Measurements from ENCODE around the genes TNFSF8 and TNC.

DNA sequence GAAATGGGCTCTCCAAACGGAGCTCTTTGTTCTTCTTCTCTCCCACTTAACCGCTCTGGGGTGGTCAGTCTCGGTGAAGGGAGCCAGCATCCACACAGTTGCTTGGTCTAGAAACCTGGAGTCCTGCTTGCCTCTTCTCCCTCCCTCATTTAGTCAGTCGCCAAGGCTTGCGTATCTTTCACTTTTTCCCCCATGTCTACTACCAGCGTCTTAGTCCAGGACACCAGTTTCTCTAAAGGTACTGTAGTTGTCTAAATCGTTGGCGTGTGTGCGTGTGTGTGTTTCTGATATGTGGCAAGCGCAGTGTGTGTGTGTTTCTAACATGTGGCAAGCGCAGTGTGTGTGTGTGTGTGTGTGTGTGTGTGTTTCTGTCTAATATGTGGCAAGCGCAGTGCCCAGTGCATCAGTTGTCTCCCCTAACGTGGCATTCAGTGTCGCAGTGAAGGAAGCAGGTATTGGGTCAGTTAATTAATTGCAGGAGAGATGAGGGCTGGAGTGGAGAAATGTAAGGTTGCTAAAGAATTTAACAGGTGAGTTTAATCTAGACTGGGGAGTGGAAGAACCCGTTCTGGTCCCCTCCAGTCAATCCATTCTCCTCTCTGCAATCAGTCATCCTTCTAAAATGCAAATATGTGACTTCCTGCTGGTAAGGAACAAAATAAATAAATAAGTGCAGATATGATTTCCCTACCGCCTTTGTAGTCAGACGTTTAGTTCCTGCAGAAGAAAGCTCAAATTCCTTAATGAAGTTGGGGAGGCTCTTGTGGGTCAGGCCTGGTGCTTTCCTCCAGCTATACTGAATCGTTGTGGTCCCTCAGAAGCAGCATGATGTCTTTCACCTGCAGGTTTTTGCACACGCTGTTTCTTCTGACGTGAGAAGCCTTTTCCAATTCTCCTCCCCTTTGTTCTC, 861 bp downstream of the ATP6V1G1 start:
- CAGE, long polyA plus RNA, result no peak
- RRBS, result no CpG with 5 or more reads among the region's 20 CpGs

- CAGE, long polyA plus RNA, result no peak
Measured at GRCh38 chr9:114606851-114607199, 4.3 kb upstream of the TMEM268 start.

- CAGE, long polyA plus RNA, result no peak
- RRBS, result no CpG with 5 or more reads among the region's 11 CpGs
Measured at GRCh38 chr9:114642810-114643567, 14.6 kb downstream of the TEX53 start.

DNA sequence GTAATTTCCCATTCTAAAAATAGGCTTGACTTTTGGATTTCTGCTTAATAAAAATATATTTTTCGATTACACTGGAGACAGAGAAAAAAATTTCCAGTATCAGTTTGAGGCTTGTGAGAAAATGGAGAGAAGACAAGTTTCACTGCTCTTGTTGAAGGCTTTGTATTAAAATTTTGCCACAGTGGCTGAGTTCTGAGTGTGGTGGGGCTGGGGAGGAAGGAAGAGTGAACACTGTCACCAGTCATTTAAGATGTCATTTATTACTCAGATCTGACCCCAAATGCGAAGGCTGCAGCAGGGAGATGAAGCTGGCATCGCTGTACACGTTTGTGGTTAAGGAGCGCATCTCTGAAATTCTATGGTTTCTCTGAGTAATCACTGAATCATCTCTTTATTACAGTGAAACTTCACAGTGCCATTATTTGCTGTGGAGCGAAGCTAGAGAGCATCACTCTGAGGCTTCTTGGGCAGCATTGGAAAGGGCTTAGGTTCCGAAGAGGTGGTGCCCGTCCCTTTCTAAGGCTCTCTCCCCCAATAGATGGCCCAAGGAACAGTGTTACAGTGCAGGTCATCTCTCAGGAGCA, 9.0 kb upstream of the TEX48 start:
- CAGE, long polyA plus RNA, result no peak
- RRBS, result no CpG with 5 or more reads among the region's 8 CpGs

- CAGE, long polyA plus RNA, result no peak
- RRBS, result no CpG with 5 or more reads among the region's 26 CpGs
Measured at GRCh38 chr9:114929990-114930909, at the start of gene TNFSF8. TNFSF8 (minus strand) TSS chr9:114930591.

DNA sequence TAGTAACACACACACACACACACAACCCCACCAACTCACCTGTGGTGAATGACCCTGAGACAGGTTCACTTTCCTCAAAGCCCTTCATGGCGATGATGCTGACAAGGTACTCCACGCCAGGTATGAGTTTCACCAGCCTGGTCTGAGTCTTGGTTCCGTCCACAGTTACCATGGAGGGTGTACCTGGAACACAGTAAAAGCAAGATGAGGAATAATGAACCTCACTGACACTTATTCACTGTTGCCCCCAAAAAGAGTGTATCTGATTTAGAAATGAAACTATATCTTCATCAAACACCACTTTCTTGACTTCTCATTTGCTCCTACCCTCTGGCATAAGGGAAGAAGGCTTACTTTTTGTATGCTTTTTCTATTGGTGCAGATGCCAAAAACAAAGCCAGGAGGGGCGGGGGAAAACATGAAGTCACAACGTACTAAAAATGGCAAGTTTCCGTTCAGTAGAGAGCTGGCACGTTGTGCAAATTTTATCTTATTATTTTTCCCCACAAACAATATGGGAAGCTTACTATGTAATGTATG, 77.0 kb downstream of the TNC start:
- CAGE, long polyA plus RNA, result no peak
- RRBS, result no CpG with 5 or more reads among the region's 7 CpGs

GRCh38 chr9:115117859-115118891, at the start of gene TNC:
TNC (minus strand) TSS chr9:115118157.
- CAGE, long polyA plus RNA, result start-site peak on the minus strand at chr9:115118024-115118217, 1,705 and 366 reads in 2 replicates
- RRBS, result no CpG with 5 or more reads among the region's 40 CpGs

DNA sequence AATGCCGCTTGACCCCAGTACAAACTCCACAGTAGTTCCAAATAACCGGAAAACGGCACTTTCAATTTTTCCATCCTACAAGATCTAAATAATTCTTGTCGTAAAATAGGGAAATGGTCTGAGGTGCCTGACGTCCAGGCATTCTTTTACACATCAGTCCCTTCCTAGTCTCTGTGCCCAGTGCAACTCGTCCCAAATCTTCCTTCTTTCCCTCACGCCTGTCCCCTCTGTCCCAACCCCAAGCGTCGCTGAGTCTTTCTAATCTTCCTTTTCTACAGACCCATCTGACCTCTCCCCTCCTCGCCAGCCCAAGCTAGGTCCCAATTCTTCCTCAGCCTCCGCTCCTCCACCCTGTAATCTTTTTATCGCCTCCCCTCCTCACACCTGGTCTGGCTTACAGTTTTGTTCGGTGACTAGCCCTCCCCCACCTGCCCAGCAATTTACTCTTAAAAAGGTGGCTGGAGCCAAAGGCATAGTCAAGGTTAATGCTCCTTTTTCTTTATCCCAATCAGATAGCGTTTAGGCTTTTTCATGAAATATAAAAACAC, 356.9 kb upstream of the TNC start:
- CAGE, long polyA plus RNA, result no peak
- RRBS, result no CpG with 5 or more reads among the region's 14 CpGs

GRCh38 chr9:115923590-115924311, 229.8 kb upstream of the PAPPA start:
- CAGE, long polyA plus RNA, result no peak
- RRBS, result no CpG with 5 or more reads among the region's 4 CpGs

DNA sequence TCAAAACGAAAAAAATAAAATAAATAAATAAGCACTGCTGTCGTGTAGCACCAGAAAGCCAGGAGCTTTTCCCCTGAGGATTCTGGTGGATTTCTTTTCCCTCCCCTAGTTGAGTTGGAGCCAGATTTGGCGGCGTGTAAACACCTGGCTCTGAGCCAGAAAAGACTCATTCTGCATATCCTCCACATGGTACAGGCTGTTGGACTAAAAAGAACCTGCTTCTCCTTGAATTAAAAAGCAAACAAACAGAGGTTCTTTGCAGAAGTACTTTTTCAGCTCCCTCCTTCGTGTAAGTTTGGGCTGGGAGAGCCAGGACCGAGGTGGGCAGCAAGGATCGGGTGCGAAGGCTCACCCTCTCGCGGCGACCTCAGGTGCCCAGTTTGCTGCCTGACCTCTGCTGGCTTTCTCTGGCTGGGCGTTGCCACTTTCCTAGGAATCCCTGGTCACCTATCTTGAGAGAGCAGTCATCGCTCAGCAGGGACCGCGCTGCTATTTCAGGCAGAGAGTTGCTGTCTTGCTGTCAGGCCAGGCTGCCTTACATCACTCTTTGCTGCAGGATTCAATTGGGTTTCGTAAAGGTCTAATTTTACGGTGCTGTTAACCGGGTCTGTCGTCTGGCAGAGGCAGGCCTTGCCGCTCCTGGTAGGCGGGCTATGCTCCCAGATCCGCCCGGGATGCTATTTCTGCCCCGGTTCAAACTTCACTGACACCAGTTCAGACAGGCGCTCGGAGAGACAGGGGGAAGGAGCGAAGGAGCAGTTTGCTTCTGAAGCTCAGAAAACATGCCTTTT, 3.2 kb downstream of the PAPPA start:
- CAGE, long polyA plus RNA, result no peak
- RRBS, result 4% methylated on average over 6 of the region's 27 CpGs

- CAGE, long polyA plus RNA, result no peak
- RRBS, result no CpG with 5 or more reads among the region's 3 CpGs
Measured at GRCh38 chr9:116304017-116304425, 150.4 kb downstream of the PAPPA start.

- CAGE, long polyA plus RNA, result no peak
- RRBS, result no CpG with 5 or more reads among the region's 13 CpGs
Measured at GRCh38 chr9:116571686-116572541, 115.2 kb upstream of the TRIM32 start.

DNA sequence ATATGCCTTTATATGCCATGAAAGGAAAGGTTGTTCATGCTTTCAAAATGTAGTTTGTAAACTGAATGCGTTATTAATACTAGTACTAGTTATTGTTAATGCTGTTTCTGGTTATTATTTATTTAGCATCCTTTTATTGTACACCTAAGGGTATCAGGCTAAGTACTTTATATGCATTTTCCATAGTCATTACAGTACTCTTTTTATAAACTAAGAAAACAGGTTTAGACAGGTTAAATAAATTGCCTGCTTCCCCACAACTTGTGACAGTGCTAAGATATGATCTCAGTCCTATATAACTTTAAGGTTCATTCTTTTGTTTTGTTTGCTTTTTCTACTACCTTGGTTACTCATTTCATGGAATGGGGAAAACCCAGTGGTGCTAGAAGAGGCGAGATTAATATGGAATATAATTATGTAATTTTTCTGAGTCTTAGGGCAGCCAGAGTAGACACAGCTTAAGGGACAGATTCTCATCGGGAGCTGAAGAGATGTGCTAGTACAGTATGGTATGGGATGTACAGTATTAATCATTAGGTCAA, 6.0 kb downstream of the TRIM32 start:
- CAGE, long polyA plus RNA, result no peak
- RRBS, result no CpG with 5 or more reads among the region's 3 CpGs

DNA sequence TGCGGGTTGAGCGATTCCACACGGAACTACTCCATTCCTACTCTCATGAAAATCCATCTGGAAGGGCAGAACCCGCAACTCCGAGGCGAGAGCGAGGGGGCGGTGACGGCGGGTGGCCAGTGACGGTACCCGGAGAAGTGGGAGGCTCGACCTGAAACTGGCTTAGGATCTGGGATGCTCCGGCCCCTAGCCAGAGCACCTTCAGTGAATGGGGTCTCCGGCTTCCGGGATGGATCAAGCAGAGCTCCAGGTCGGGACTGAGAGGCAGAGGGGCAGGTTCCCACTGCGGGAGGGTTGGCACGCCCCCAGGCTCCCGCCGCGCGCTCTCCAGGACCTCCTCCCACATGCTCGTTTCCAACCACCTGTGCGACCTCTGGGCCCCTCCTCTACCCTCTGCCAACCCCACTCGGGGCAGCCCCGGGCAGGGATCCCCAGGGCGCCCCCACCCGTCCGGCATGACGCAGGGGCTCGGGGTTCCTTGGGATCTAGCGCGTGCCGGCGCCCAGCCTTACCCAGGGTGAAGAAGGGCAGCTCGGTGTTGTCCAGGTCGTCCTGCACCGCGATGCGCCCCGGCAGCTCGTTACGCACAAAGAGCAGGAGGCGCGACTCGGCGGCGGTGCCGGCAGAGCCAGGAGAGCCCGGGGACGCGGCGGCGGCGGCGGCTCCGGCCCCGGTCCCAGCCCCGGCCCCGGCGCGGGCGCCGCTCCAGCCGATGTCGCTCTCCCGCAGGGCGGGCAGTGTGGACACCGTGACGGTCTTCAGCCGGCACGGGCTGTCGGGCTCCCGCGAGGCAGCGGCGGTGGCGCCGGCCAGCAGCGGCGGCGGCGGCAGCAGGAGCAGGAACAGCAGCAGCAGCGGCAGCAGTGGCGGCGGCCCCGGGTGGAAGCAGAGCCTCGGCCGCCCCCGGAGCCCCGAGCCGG, 612 bp downstream of the ASTN2 start:
- CAGE, long polyA plus RNA, result no peak
- RRBS, result 3% methylated on average over 45 of the region's 93 CpGs

- CAGE, long polyA plus RNA, result no peak
- RRBS, result no CpG with 5 or more reads among the region's 4 CpGs
Measured at GRCh38 chr9:117465839-117466405, 51.1 kb upstream of the ASTN2 start.

- CAGE, long polyA plus RNA, result no peak
- RRBS, result no CpG with 5 or more reads among the region's 1 CpG
Measured at GRCh38 chr9:117719121-117719388, 14.9 kb downstream of the TLR4 start.

DNA sequence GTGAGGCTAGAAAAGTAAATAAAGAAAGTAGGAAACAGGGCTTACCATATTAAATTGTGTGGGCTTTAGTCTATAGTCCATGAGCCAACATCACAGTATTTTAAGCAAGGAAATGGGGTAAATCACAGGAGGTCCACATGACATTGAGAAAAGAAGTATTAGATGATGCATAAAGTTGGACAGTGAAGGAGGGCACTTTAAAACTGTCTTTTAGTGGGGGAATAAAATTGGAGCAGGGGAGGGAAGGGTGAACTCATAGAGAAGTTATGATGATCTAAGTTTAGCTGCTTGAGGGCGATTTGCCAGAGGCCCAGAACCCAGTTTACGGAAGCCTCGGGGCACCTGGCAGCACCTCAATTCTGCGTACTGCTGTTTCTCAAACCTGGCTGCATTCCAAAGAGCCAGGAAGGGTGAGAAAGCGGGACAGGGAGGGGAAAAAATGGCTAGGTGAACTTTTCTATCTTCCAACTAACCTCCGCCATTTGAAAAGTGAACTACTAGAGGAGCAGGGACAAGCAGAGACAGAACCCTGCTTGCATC, 316.9 kb downstream of the BRINP1 start:
- CAGE, long polyA plus RNA, result no peak
- RRBS, result no CpG with 5 or more reads among the region's 6 CpGs

DNA sequence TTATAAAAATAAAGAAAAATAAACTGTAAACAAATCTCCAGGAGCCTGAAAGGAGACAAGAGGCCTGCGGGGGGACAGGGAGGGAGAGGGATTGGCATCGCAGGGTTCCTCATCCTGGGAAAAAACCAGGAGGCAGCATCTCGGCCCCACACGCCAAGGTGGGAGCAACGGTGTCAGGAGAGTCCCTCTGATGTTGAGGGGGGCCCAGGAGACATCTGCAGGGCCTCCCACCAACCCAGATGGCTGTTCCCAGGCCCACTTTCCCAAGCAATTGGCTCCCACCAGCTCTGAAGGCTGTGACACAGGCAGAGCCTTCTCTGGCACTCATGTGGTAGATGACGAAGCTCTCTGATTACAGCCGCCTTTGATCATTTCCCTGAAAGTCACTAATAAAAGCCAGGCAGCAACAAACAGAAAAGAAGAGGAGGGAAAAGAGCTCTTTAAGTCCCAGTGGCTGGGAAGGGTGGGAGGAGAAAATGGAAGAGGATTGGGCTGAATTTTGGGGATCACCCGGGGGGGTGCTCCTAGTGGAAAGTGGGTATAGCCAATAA, 226.5 kb downstream of the CDK5RAP2 start:
- CAGE, long polyA plus RNA, result no peak
- RRBS, result no CpG with 5 or more reads among the region's 8 CpGs

GRCh38 chr9:120432450-120432921, 147.5 kb downstream of the CDK5RAP2 start:
- CAGE, long polyA plus RNA, result no peak
- RRBS, result no CpG with 5 or more reads among the region's 4 CpGs

- CAGE, long polyA plus RNA, result no peak
- RRBS, result no CpG with 5 or more reads among the region's 4 CpGs
Measured at GRCh38 chr9:120436909-120437219, 143.1 kb downstream of the CDK5RAP2 start.